Retinal pigment epithelial cell (primary cell): ENCODE data around the gene HTR6.

DNA sequence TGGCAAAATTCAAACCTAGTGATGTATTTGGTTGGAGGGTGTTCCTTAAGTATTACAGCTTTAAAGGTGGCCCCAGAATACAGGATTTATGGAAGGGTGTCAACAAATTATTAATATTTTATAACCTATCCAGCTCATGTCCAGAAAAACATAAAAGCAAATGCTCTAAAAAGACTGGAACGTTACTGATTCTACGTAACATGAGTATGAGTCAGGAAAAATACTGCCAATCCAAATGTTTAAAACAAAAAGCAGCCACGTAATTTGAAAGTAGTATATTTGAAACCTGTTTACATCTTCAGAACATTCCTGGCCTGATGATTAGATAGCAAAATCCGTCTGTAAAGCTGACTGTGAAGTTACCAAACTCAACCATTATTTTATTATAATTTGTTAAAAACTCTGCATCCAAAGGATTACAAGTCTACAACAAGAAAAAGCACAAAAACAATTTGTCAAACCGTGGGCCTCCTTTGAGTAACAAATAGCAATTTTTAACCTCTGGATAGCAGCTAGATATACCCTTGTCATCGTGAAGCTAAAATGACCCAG lies 1.3 kb downstream of the UBR4 start:
- RRBS = no CpG with 5 or more reads among the region's 6 CpGs

DNA sequence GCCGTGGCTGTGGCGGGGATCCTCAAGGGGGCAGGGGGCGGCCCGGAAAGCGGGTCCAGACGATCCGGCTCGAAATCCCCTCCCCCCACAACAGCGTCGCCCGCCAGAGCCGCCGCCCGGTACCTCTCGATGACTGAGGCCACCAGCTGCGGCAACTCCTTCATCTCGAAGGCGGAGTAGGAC lies 225 bp downstream of the UBR4 start:
- RRBS = under 1% methylated on average over 14 of the region's 18 CpGs

- RRBS = no CpG with 5 or more reads among the region's 2 CpGs
Observed at GRCh38 chr1:19217475-19218589, 7.8 kb upstream of the UBR4 start.

GRCh38 chr1:19232479-19233665 lies 18.5 kb downstream of the EMC1 start:
- RRBS = no CpG with 5 or more reads among the region's 6 CpGs

GRCh38 chr1:19273973-19274560 lies 14.5 kb downstream of the AKR7A3 start:
- RRBS = no CpG with 5 or more reads among the region's 57 CpGs

DNA sequence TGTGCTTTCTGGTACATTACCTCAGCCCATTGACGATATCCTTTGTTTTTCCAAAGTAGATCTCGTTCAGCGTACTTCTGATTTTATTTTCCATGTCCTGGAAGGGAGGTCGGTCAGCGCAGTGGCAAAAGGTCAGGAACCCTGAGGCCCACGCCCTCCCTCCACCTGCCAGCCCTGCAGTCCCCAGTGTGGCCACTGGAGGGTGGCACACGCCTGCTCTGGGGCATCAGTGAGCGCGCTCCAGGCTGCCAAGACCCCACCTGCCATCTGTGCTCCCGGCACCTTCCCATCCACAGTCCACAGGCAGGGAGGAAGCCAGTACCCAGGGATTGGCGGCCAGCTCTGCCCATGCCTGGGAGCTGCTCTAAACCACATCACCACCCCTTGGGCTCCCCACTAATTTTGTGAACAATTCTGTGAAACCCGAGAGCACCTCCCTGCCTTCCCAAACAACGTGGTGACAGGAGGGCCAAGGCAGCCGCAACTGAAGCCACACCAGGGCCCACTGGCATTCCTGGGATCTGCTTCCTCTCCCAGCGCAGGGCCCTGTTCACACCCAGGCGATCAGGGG lies 32.3 kb downstream of the SLC66A1 start:
- RRBS = no CpG with 5 or more reads among the region's 16 CpGs

GRCh38 chr1:19414311-19415165 lies 70.8 kb downstream of the CAPZB start:
- RRBS = no CpG with 5 or more reads among the region's 4 CpGs

GRCh38 chr1:19445719-19446289 lies 39.5 kb downstream of the CAPZB start:
- RRBS = no CpG with 5 or more reads among the region's 10 CpGs

- RRBS = no CpG with 5 or more reads among the region's 6 CpGs
Observed at GRCh38 chr1:19640742-19641319, 3.3 kb upstream of the NBL1 start.

DNA sequence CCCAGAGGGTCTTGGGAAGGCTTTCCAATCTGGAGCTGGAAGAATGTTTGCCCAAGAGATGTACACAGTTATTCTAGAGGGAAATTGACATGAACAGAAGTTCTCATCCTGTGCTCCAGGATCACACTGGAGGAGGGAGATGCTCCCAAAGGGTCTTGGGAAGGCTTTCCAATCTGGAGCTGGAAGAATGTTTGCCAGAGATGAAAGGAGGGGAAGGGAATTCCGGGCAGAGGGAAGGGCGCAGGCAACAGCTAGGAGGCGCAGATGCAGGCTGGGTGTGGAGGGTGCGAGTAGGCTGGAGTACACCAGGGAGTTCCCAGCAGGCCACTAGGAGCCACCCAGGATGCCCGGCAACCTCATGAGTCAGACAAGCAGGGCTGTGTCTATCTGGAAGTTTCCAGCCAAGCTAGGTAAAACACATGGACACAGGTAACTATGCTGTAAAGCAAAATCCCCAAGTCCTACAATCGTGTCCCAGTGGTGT lies 1.1 kb upstream of the NBL1 start:
- RRBS = no CpG with 5 or more reads among the region's 6 CpGs

DNA sequence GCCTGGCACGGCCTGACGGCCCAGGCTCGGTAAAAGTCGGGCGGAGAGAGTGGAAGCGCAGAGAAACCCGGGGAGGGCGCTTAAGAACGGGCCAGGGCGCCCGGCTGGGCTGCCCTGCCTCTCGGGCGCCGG lies 319 bp upstream of the NBL1 start:
- RRBS = no CpG with 5 or more reads among the region's 14 CpGs

DNA sequence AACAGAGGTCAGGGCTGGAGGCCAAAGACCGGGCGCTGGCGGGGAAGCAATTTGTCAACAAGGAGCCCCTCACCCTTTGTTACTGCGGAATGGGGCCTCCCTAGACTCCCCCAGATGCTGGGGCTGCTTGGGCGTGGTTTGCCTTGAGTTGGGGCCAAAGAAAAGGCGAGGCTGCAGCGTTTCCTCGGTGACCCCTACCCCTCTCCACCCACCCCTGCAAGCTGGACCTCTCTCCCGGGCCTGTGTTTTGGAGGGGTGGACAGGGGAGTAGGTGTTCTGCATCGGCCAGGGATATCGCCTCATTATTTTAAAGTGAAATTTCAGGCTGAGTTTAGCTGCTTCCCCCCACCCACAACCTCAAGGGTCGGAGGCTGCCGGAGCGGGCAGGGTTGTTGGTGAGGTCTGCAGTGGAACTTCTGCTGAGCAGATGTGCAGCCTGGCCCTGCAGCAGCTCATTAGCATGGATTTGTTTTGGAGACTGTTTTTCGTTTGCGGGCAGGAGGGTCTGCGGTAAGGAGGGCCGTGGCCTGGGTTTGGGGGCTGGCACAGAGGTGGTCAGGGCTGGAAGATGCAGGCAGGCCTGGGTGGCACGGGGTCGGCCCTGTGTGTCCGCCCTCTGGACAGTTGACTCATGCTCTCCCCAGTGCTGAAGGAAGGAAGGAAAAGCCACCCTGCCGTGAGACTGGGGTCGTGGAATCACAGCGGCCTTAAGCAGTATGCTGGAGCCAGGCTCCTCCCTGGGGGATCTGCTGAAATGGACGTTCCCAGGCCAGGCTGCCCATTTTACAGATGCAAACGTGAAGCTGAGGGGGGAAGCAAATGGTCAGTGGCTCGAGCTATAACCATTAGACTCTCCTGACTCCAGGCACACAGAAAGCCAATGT lies 1.7 kb downstream of the NBL1 start:
- RRBS = no CpG with 5 or more reads among the region's 27 CpGs

- RRBS = no CpG with 5 or more reads among the region's 7 CpGs
Observed at GRCh38 chr1:19650335-19650804, 6.3 kb downstream of the NBL1 start.

- RRBS = no CpG with 5 or more reads among the region's 9 CpGs
Observed at GRCh38 chr1:19658837-19659307, 5.8 kb upstream of the HTR6 start.

DNA sequence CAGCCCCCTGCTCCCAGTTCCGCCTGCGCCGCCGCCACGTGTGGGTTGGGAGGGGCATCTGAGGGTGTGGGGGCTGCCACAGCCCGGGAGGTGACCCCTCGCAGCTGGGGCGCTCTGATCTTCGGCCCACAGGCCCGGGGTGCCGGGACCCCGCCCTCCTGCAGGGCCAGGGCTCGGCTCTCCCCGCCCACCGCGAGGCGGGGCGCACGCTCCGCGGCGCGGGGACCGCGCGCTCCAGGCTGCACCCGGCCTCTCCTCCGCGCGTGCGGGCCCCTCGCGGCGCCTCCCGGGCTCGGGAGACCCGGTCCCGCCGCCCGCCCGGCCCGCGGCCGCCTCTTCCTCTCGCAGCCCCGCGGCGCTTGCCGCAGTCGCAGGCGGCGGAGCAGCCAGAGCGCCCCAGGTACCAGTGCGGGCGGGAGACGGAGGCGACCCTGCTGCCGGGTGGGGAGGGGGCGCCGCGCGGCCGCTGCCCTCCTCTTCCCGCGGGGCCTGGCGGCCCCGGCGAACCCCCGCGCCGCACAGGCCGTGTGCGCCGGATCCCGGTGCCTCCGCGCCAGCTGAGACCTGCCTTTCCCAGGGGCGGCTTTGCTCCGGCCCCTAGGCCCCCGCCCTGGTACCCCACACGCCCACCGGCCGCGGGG lies at the start of gene HTR6:
HTR6 (plus strand) TSS at position 242 of the 641 bp plus-strand sequence.
- RRBS = under 1% methylated on average over 42 of the region's 84 CpGs

DNA sequence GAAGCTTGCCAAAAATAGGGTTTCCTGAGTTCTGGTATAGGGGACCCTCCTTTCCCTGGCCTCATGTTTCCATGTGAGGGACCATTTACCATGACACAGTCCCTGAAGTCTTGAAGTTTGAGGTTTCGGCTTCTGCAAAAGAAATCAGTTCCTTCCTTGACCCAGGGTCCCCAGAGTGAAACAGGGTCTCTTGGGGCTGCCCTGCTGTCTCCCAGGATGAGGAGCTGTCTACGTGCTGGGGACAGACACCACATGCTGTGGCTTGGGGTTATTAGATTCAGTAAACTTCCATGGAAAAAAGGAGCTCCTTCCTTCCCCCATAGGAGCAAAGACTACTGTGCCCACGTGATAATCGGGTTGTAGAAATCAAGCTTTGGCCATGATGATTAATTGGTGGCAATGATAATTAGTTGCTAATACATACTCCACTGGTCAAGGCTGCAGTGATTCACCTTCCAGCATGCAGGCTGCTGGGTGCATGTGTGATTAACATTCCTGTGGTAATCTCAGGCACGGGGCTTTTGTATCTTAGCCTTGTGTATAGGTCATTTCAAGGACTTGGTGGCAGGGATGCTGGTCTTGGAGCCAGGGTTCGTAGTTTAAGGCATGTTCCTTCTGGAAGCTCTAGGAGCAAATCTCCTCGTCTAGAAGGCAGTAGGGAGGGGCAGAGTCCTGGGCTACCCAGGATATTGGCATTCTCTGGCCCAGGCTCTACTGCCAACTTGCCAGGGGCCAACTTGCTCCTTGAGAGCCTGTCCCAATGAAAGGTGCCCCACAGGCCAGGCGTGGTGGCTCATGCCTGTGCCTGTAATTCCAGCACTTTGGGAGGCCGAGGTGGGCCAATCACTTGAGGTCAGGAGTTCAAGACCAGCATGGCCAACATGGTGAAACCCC lies 41.4 kb downstream of the TMCO4 start:
- RRBS = no CpG with 5 or more reads among the region's 9 CpGs

GRCh38 chr1:19812835-19813764 lies 2.0 kb downstream of the RNF186 start:
- RRBS = no CpG with 5 or more reads among the region's 16 CpGs

GRCh38 chr1:19818151-19818687 lies 3.1 kb upstream of the RNF186 start:
- RRBS = no CpG with 5 or more reads among the region's 7 CpGs

DNA sequence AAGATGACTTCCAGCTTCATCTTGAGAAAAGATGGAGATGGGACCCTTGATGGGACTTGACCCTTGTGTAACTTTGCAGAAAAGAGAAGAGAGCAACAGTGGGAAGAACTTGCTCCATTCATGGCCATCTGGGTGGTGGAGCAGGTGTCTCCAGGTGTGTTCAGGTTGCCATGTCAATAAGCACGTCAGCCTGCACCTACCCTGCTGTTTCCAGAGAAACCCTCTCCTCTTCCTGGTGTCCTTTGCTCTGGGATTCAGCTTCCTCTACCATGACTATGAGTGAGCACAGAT lies 21.8 kb upstream of the OTUD3 start:
- RRBS = no CpG with 5 or more reads among the region's 1 CpG

GRCh38 chr1:19877887-19878647 lies 4.1 kb upstream of the OTUD3 start:
- RRBS = no CpG with 5 or more reads among the region's 17 CpGs